Upper lobe of left lung (tissue), 5 donors: ENCODE results near the genes ITPA, SLC4A11, HSPA12B, SPEF1, AP5S1 and MAVS.

DNA sequence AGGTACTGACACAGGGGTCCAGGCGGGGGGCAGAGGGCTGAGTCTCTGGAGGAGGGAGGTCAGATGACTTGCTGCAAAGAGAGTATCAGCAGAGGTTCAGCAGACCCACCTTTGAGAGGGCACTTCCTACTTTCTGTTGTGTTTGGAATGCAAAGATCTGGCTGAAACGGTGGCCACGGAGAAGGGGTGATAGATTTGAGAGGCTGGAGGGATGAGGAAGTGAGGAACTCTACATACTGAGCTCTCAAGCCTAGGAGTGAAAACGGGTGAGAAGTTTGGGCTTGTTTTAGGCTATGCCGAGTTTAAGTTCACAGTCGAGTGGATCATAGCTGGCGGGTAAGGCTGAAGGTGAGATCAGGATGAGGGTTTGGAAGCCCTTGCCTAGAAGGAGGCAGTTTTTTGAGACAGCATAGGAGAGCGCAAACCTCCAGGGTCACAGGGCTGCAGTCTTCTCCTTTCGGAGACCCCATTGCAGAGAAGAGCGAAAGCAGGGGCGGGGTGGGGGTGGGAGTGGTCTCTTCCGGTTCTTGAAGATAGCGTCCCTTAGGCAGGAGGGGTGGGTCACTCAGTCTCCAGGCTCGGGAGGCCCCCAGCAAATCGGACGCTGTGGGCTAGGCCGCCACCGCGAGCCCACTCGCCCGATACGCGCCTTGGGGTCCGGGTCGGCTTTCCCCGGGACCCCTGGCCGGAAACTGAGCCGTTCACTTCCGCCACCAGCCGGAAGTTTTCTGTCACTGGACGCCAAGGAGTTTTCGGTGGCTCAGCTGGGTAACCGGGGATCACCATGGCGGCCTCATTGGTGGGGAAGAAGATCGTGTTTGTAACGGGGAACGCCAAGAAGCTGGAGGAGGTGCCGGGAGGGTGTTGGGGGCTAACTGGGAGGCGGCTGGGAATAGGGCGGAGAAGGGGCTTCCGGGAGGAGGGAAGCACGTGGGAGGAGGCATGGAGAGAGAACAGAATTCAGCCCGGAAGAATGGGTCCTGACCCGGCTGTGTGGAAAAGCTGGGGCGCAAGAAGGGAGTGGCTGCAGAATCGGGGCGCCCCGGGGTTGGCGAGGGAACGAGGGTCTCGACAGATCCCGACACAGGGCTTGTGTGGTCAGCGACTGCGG lies at the start of gene ITPA:
Gene ITPA (plus strand): TSS at position 731 of the 1,111 bp plus-strand sequence.
- PRO-cap, 2 experiments = peak in 1 of 2 experiments; most common plus-strand start position 311 of the sequence (in 1); most common minus-strand start position 694 of the sequence (in 1)
- RAMPAGE, long total RNA, 4 experiments = start-site peak on the plus strand in 4 of 4 experiments, centred at positions 715 to 743 of the sequence, 87 to 194 reads per replicate; start-site peak on the minus strand in 3 of 4 experiments, centred at positions 672 to 770 of the sequence, 5 to 30 reads per replicate

GRCh38 chr20:3209879-3210369 lies 626 bp downstream of the ITPA start:
- PRO-cap, 2 experiments = no peak in any of the 2 experiments
- RAMPAGE, long total RNA, 4 experiments = no peak in any of the 4 experiments

DNA sequence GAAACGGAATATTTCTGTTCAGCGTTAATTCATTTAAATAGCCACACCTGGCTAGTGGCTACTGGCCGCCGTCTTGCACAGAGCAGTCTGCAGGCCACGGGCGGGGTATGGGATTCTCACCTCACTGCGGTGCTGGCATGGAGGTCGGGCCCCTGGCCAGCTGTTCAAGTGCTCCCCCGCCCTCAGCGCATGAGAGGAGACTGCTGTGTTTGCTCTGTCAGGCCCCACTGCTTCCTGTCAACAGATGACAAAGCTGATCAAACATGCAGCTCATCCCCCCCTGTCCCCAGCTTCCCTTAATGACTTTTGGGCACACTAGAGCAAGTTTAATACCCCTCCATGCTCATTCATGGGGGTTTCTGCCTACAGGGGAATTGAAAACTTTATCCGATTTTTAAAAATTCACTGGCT lies 13.5 kb downstream of the ITPA start:
- PRO-cap, 2 experiments = no peak in any of the 2 experiments
- RAMPAGE, long total RNA, 4 experiments = no peak in any of the 4 experiments

DNA sequence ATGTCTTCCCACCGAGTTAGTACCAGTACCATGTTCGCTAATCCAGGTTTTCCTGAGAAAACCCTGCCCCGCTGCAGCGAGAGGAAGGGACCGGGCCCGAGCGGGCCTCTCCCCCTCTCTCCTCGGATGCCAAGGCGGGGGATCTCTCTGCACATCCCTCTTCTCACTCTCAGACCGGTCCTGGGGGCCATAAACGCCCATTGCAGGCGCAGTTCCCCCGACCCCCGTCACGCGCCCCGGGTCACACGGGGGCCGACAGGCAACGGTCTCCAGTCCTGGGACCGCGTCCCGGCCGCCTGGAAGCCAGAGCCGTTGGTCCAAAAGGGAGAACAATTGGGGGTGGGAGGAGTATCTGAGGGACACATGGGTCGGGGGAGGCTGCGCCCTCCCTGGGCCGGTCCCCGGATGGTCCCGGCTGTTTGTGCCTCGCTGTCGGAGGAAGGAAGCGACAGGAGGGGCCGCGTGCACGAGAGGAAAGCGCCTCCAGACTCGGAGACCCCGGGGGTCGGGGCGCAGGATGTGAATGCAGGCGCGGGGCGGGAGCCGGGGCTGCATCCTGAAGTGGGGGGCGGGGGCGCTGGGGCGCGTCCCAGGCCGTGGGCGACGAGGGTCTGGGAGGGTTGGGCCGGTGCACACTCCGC lies 1.0 kb downstream of the SLC4A11 start:
- PRO-cap, 2 experiments = no peak in any of the 2 experiments
- RAMPAGE, long total RNA, 4 experiments = no peak in any of the 4 experiments

DNA sequence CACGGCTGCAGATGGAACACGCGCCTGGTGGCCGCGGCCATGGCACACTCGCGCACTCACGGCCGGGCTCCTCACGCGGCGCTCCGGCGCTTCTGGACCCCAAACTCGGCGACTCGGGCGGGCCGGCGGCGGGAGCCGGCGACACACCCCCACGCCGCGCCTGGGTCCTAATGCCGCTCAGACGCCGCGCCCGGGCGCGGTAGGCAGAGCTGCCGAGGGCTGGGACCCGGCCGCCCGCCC lies at the start of gene SLC4A11:
Gene SLC4A11 (minus strand): TSS at position 94 of the 240 bp plus-strand sequence.
- PRO-cap, 2 experiments = no peak in any of the 2 experiments
- RAMPAGE, long total RNA, 4 experiments = start-site peak on the minus strand in 1 of 4 experiments, centred at position 86 of the sequence, 16 reads per replicate

- PRO-cap, 2 experiments = no peak in any of the 2 experiments
- RAMPAGE, long total RNA, 4 experiments = no peak in any of the 4 experiments
Measured at GRCh38 chr20:3243660-3244209, 4.7 kb upstream of the SLC4A11 start.

DNA sequence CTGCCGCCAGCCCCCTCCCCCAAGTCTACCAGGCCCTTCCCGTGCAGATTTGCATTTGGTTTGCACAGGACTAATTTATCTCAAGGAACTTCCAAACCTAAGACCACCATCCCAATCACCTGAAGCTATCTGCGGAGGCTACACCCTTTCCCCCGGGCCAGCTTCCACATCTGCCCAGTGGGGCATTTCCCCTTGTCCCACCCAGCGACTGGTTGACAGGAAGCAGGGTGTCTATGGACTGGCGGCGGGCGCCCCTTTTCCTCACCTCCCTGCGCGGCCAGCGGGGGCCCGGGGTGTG lies 9.3 kb upstream of the SLC4A11 start:
- PRO-cap, 2 experiments = peak in 1 of 2 experiments; most common minus-strand start position 211 of the sequence (in 1)
- RAMPAGE, long total RNA, 4 experiments = no peak in any of the 4 experiments

DNA sequence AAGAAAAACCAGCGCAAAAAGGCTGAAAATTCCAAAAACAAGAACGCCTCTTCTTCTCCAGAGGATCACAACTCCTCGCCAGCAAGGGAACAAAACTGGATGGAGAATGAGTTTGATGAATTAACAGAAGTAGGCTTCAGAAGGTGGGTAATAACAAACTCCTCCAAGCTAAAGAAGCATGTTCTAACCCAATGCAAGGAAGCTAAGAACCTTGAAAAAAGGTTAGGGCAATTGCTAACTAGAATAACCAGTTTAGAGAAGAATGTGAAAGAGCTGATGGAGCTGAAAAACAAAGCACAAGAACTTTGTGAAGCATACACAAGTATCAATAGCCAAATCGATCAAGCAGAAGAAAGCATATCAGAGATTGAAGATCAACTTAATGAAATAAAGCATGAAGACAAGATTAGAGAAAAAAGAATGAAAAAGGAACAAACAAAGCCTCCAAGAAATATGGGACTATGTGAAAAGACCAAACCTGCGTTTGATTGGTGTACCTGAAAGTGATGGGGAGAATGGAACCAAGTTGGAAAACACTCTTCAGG lies 52.2 kb downstream of the ATRN start:
- PRO-cap, 2 experiments = no peak in any of the 2 experiments
- RAMPAGE, long total RNA, 4 experiments = start-site peak on the plus strand in 1 of 4 experiments, centred at position 356 of the sequence, 6 reads per replicate

GRCh38 chr20:3539743-3540526 lies 69.1 kb downstream of the ATRN start:
- PRO-cap, 2 experiments = no peak in any of the 2 experiments
- RAMPAGE, long total RNA, 4 experiments = start-site peak on the plus strand in 1 of 4 experiments, at chr20:3540228-3540322 at its widest, 18 reads per replicate

DNA sequence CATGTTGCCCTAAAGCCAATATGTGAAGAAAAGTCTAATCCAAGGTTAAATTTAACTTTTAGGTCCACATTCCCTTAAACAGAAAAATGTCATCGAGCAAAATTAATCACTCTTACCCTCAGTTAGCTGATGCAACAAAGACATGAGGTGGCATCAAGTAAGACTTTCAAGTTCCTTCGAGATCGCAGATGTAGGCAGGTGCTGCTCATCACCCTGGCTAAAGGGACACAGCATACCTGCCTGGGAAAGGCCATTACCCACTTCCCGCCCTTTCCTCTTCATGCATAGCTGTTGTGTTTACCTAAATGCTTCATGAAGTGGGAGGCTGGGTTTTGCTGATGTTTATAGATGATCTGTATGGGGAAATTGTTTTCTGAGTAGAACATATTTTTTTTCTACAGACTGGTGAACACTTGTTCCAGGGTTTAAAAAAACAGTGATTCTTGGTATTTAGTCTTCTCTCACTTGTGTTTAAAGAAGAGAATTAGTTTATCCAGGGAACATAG lies 67.6 kb downstream of the GFRA4 start:
- PRO-cap, 2 experiments = no peak in any of the 2 experiments
- RAMPAGE, long total RNA, 4 experiments = no peak in any of the 4 experiments

- PRO-cap, 2 experiments = no peak in any of the 2 experiments
- RAMPAGE, long total RNA, 4 experiments = no peak in any of the 4 experiments
Measured at GRCh38 chr20:3699203-3699569, 13.2 kb downstream of the SIGLEC1 start.

GRCh38 chr20:3732283-3733097 lies at the start of gene HSPA12B:
HSPA12B (plus strand) TSS chr20:3732685.
- PRO-cap, 2 experiments = peak in 2 of 2 experiments; most common plus-strand start chr20:3732667 (in 1); most common minus-strand start chr20:3732579 (in 1)
- RAMPAGE, long total RNA, 4 experiments = start-site peak on the plus strand in 3 of 4 experiments, at chr20:3732685-3732743 at its widest, 18 to 165 reads per replicate

- PRO-cap, 2 experiments = no peak in any of the 2 experiments
- RAMPAGE, long total RNA, 4 experiments = no peak in any of the 4 experiments
Measured at GRCh38 chr20:3733204-3733917, 876 bp downstream of the HSPA12B start.

- PRO-cap, 2 experiments = no peak in any of the 2 experiments
- RAMPAGE, long total RNA, 4 experiments = no peak in any of the 4 experiments
Measured at GRCh38 chr20:3751682-3752660, 15.6 kb downstream of the ADISSP start.

GRCh38 chr20:3781332-3781751 lies at the start of gene SPEF1:
SPEF1 (minus strand) TSS chr20:3781448.
- PRO-cap, 2 experiments = no peak in any of the 2 experiments
- RAMPAGE, long total RNA, 4 experiments = start-site peak on the minus strand in 1 of 4 experiments, at chr20:3781401-3781426 at its widest, 14 reads per replicate

- PRO-cap, 2 experiments = no peak in any of the 2 experiments
- RAMPAGE, long total RNA, 4 experiments = start-site peak on the plus strand in 1 of 4 experiments, at chr20:3800292-3800305 at its widest, 24 reads per replicate
Measured at GRCh38 chr20:3799543-3800430, 3.7 kb downstream of the CDC25B start.

- PRO-cap, 2 experiments = peak in 2 of 2 experiments; most common plus-strand start chr20:3820556 (in 2); most common minus-strand start chr20:3820174 (in 2)
- RAMPAGE, long total RNA, 4 experiments = start-site peak on the plus strand in 2 of 4 experiments, at chr20:3820515-3820586 at its widest, 31 to 80 reads per replicate
Measured at GRCh38 chr20:3820089-3821183, at the start of gene AP5S1. AP5S1 (plus strand) TSS chr20:3820547.

DNA sequence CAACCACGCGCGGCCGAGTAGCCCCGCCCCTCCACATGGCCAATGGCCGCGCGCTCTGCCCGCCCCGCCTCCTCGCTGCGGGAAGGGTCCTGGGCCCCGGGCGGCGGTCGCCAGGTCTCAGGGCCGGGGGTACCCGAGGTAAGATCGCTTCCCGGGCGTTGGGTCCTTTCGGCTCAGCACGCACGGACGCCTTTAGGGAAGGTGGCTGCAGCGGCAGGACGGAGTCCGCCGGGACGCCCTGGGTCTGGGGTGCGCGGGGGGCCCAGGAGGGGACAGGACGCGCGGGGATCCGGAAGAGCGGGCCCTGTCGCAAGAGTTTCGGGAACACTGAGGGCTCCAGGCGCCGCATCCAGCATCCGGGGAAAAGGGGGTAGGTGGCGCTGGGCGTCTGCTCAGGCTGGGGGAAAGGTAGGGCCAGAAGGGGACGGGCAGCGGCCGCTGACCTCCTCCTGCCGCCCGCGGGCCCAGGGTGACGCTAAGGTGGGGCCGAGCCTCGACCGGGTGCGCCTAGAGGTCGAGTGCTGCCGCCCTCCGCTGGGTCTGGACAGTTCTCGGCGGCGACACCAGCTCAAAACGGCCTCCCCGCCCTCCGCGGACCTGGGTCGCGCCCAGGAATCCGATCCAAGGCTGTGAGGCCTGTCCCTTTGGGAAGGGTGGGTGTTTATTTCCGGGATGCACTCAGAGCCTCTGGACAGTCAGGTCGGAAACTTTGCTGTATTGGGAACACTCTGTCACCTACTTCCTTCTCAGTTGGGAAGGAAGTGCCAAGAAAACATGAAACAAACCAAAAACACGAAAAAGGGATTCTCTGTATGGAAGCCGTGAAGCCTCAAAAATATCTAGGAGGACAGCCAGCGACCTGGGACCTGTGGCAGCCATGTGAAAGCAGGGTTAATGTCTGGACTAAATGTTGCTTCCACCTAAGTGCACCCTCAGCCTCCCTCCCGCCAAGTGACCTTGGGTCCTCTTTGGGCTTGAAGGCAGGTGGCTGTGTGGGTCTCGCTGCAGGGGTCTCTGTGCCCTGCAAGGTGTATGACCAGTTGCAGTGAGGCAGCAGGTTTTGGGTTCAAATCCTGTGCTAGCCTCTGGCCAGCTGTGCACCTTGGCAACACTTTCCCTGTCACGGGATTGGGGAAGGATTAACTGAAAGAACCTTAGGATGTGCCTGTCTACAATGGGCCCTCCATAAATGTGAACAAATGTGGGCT lies at the start of gene MAVS:
Gene MAVS (plus strand): TSS at position 69 of the 1,208 bp plus-strand sequence.
- PRO-cap, 2 experiments = peak in 2 of 2 experiments; most common plus-strand start position 113 of the sequence (in 2); most common minus-strand start position 542 of the sequence (in 2)
- RAMPAGE, long total RNA, 4 experiments = start-site peak on the plus strand in 4 of 4 experiments, centred at positions 90 to 104 of the sequence, 213 to 703 reads per replicate

- PRO-cap, 2 experiments = no peak in any of the 2 experiments
- RAMPAGE, long total RNA, 4 experiments = no peak in any of the 4 experiments
Measured at GRCh38 chr20:3889938-3890590, 877 bp downstream of the PANK2 start.

DNA sequence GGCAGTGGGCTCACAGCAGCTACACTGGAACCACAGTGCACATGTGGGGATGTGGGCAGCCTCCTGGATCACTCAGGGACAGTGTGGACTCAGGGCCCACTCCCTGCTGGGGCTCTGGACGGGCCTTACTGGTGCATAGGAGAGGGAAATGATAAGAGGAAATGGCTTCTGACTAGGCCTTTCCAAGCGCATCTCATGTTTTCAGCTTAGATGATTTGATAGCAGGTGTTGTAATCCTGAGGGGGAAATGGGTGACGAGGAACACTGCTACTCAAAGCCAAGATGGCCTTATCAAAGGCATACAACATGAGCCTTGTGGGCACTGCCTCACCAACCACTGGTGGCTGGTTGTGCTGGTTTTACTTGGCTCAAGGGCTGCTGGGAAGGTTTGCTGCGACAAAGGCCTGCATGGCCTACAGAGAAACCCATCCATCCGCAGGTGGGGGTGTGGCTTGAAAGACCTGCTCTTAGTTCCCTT lies 44.1 kb downstream of the PANK2 start:
- PRO-cap, 2 experiments = no peak in any of the 2 experiments
- RAMPAGE, long total RNA, 4 experiments = no peak in any of the 4 experiments